Measurements from ENCODE around the gene MYL2.

DNA sequence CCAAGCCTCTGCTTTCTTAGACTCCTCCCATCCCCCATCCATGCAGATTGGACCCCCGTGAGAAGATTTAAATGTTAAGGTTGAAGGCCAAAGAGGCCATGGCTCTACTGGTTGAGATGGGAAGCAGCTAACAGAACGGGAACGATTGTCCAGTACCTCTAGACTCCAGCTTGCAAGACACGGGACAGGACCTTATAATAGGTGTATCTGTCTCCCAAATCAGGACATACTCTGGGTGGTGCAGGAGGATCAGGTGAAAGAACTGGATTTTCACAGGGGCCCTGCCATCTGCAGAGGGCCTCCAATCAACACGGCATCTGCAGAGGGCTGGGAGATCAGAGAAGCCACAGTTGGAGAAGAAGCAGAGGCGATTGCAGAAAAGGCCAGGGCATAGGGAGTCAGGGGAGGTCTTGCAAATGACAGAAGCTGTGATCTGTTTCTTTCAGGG, 11.2 kb upstream of the ATP2A2 start:
- PRO-cap = no peak
- RAMPAGE, long total RNA = no peak

DNA sequence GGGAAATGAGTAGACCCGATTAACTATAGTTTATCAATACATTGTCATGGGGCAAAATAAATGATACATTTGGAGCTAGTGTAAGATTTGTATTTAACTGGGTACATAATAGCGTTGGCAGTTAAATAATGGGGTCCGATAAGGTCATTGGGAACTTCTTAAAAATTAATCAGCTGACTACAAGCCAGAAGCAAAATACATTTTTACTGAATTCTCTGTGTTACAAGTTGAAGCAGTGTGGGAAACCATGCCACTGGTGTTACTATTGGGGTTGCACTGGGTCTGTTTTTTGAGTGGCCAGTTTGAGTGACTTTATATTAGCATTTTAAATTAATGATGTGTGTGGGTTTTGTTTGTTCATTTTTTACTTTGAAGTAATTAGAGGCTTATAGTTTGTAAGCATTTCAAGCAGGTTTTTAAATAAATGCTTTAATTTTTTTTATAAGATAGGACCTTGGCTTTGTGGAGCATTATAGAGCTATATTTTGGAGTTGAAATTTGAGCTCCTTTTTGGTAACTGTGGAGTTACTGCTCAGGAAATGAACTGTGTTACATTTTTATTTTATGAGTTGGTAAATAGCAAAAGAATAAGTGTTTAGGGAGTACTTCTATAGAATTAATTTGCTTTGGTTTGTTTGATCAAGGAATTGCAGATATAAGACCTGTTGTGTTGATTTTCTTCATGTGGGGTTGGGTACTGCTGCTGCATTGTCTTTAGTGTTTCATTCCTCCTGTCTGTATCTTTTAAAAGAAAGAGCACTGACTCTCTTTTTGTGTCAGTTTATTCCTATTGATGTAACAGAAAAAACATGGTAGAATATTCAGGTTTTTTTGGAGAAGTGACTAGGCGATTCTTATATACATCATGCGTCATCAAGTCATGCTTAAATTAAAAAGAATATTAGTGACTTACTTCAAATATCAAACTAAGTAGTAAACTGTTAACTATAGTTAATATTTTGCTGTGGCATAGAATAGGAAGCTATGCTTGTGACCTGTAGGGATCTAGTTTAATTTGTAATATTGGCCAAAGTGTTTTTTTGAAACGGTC, 3.5 kb downstream of the ATP2A2 start:
- PRO-cap = no peak
- RAMPAGE, long total RNA = no peak

- PRO-cap = no peak
- RAMPAGE, long total RNA = no peak
Measured at GRCh38 chr12:110325964-110326727, 45.1 kb downstream of the ATP2A2 start.

GRCh38 chr12:110338804-110339095, 57.7 kb downstream of the ATP2A2 start:
- PRO-cap = no peak
- RAMPAGE, long total RNA = no peak

DNA sequence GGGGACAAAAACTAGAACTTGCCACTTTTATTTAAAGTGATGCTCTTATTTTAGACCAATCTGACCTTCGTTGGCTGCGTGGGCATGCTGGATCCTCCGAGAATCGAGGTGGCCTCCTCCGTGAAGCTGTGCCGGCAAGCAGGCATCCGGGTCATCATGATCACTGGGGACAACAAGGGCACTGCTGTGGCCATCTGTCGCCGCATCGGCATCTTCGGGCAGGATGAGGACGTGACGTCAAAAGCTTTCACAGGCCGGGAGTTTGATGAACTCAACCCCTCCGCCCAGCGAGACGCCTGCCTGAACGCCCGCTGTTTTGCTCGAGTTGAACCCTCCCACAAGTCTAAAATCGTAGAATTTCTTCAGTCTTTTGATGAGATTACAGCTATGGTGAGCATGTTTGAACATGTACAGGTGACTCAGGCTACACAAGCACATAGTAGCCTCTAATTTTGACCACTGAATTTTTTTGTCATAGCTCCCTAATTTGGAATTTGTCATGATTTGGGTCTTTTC, 59.6 kb downstream of the ATP2A2 start:
- PRO-cap = no peak
- RAMPAGE, long total RNA = no peak

GRCh38 chr12:110347791-110348748, 55.4 kb downstream of the ANAPC7 start:
- PRO-cap = no peak
- RAMPAGE, long total RNA = no peak

GRCh38 chr12:110373738-110374187, 29.7 kb downstream of the ANAPC7 start:
- PRO-cap = no peak
- RAMPAGE, long total RNA = no peak

DNA sequence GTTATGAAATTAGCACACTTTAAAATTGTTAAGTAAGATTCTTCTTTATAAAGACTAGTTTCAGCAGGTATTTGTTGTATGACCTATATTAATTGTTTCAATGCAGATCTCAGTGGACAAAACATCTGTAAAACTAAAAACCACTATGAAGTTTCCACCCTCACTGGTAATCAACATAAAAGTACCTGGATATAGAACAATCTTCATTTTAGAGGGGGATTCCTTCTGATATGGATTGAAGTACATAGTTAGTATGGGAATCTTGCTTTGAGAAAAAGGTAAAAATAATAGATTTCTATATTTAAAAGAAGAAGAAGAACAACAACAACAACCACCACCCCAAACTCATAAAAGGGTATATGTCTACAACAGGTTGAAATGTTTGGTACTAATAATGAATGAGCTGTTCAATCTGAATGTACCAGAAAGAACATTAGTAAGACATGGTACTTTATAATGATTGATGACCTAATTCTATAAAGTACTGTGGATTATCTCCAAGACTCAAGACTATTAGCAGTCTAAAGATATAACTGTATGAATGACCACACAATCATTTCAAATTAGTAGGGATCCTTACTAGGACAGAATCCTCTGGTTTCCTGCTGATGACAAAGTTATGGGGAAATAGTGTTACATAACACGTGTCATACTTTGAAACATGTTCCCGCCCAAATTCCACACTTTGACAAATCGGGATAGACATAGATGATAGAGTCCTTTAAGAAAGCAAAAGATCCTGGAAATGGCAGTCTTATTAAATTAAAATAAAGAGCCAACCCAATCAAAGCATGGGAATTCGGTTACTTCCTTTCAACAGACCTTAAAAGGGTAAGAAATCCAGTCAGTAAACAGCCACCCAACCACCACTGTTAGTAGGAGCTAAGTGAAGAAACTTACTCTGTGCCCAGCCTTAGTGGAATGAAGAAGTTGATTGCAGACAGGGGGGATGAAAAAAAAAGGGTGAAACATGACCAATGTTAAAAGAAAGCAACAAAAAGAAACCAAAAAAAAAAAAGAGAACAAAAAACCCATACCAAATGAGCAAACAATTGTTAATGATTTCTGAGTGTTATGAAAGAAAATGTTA, 2.9 kb downstream of the VPS29 start:
- PRO-cap = no peak
- RAMPAGE, long total RNA = no peak

DNA sequence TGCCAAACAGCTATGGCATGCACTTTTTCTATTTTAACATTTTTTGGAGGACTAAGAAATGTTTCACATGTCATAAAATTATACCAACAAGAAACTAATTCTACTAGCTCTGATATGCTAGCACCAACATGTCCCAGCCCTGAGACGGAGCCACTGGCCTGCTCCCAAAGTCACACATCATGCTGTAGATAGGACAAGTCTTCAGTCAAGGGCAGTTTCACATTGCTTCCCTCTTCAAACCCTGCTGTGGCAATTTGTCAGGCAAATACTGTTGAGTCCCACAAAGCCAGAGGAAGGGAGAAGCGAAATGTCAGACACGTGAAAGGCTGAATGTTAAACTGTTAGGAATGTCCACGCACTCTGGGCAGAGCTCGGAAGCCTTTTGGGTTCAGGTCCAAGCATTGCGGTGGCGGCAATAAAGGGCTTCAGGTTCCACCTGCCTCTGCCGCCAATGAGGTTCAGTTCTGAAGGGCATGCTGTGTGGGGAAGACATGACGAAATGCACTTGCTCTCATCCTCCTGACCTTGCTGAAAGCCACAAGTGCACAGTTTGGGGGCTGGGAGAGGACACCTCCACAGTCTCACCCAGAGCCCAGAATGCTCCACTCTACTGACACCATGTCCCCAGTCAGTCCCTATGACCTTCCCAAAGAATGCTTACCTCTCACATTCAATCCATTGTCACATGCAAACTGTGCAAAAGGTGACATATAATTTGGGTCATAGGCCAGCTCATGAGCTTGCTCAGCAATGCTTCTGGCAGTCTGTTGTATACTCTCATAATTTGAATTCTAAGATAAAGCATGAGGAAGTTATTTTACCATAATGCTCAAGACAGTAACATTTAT, 35.6 kb downstream of the RAD9B start:
- PRO-cap = unidirectional peak, plus-strand start at position 548 of the sequence
- RAMPAGE, long total RNA = no peak

DNA sequence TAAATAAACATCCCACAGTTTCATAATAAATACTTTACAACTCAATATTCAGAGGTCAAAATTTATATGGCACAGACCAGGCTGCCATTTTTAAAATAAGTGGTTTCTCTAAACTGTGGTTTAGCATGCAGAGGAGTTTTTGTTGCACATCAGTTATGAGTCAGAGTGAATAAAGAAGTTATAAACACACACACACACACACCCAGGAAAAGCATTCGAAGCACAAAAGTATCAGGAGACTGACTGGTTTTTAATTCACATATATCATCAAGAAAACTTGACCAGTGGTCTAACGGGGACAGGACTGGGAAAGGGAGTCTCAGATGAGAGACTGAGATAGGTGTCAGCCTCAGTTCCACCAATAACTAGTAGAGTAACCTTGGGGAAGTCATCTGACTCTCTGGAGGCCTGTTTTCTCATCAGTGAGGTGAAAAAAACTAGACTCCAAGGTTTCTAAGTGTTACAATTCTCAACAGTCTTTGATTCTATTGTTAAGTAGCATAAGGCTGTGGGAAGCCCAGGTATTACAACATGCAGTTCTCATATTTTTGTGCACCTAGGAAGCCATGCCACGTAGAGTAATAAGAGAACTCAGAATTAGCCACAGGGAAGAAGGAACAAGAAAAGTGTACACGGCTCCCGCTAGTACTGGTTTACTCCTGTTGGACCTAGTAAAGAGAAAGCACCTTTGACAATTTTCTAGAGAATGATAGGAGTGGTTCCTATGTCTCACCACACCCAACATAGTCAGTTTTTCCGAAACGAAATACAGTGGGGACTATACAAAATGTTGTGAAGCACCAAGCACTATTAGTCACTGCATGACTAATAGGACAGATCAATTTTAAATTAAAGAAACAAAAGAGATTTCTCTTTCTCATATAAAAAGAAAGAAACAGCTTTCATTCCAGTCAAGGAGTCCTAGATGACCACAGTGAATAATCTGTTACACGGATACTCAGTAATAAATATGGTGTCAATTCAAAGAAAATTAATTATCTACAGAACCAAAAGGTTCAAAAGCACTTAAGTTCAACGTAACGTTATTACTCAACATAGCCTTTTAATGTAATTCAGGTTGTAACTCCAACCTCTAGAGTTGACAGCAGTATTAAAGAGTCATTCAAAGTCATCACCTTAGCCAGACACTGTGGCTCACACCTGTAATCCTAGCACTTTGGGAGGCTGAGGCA, 5.0 kb downstream of the PPTC7 start:
- PRO-cap = no peak
- RAMPAGE, long total RNA = no peak

- PRO-cap = bidirectional peak, plus-strand start at chr12:110733310, minus-strand start at chr12:110733197
- RAMPAGE, long total RNA = no peak
Measured at GRCh38 chr12:110732939-110733538, 9.7 kb downstream of the PPP1CC start.

- PRO-cap = no peak
- RAMPAGE, long total RNA = no peak
Measured at GRCh38 chr12:110908929-110909305, 11.5 kb downstream of the MYL2 start.

DNA sequence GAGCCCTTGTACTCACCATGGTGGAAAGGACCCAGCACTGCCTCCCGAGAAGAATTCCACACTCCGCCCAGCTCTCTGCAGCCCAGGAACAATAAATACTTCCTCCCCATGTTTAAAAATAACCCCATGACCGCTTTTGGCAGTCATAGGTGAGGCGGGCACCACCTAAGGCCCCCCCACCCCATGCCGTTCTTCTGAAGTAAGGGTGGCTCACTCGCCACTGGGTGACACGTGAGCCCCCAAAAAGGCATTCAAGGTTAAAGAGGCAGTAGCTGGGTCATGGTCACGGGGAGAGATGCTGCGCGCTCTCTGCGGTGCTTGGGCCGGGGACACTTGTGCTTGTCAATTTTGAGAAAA, at the start of gene MYL2:
Gene MYL2, minus strand, starts transcription at position 69 of the 357 bp plus-strand sequence.
- PRO-cap = no peak
- RAMPAGE, long total RNA = no peak

DNA sequence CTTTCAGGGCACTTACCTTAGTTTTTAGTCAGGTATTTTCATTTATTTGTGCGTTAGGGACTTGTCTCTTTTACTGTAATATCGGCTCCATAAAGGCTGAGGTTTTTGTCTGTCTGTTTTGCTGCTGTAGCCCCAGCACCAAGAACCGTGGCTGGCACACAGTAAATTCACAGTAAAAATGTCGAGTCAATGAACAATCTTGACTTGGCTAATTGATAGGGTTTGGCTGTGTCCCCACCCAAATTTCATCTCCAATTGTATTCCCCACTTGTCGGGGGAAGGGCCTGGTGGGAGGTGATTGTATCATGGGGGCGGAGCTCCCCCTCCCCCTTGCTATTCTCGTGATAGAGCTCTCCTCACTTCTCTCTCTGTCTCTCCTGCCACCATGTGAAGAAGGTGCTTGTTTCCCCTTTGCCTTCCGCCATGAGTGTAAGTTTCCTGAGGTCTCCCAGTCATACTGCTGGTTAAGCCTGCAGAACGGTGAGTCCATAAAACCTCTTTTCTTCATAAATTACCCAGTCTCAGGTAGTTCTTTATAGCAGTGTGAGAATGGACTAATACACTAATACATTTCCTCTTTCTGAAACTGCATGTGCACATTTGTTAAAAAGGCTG, 15.9 kb upstream of the MYL2 start:
- PRO-cap = no peak
- RAMPAGE, long total RNA = no peak

DNA sequence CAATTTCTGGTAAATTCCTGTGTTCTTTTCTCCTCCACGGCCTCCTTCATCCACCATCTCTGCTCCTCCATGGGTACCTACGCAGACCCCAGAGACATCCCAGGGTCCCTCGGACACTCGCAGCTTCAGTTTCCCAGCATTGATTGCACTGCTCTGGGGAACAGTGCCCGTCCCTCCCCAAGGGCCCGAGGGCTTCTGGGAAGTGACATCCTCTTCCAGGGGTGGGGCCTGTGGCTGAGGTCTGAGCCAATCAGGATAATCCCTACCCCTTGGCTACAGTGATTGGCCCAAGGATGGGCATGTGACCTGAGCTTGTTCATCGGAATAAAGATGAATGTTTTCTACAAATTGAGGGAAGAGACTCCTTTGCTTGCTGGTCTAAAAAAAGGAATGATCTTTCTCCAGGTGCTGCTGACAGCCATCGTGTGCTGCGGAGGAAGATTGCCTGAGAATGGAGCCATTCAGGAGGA, 37.3 kb upstream of the MYL2 start:
- PRO-cap = no peak
- RAMPAGE, long total RNA = no peak

- PRO-cap = no peak
- RAMPAGE, long total RNA = no peak
Measured at GRCh38 chr12:111355138-111355626, 13.7 kb downstream of the PHETA1 start.

DNA sequence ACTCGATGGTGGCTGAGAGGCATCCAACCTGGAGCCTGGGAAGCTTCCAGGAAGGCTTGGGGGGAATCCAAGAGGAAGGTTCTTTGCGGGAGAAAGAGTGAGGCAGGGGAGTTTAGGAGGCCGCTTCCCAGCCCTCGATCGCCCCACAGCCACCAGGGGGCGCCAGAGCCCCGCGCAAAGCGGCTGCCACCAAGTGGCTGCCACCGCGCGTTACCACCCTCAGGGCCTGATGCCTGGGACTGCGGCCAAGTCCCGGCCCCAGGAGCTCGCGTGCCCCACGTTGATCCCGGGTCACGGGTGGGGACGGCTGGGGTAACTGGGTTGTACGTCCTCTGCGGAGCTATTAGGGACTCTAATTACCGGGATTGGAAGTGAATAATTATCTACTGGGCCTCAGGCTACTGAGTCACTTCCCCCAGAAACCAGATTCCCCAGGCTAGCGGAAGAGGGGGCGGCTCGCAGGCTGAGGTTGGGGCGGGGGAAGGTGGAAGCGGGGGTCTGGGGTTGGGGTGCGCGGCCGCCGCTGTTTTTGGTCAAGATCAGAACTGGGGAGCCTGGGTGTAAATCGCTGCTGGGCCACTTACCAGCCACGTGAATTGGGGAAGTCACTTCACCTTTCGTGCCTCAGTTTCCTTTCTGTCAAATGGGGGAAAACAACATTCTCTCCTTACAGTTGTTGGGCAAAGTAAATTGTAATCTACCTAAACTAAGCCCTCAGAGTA, 8.6 kb upstream of the SH2B3 start:
- PRO-cap = no peak
- RAMPAGE, long total RNA = no peak

DNA sequence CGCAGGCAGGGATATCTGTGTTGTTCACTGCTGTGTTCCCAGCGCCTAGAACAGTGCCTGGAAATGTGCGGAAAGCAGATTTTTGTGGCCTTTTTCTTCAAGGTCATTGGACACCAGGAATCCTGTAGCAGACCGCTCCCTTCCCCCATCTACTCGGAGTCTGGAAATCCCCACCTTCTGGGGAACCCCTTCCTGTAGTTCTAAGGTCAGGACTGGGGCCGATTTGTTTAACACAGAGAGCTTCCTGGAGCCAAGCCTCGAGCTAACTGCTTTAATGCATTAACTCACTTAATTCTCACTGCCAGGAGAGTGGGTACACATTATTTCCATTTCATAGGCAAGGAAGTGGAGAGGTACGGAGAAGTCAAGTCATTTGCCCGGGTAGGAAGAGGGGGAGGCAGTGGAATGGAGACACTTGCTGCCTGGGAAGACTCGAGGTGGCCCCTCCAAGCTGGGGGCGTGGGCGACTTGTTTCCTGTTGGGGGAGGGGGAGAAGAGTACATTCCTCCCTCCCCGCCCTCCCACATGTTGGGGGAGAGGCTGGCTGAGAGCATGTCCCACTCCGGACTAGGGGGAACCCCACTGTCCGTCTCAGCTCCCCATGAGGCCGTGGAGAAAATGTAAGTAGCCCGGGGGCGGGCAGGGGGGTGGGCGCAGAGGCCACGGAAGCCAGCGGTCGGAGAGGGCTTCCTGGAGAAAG, 1.1 kb upstream of the SH2B3 start:
- PRO-cap = no peak
- RAMPAGE, long total RNA = no peak

- PRO-cap = no peak
- RAMPAGE, long total RNA = no peak
Measured at GRCh38 chr12:111406444-111406763, 681 bp downstream of the SH2B3 start.

DNA sequence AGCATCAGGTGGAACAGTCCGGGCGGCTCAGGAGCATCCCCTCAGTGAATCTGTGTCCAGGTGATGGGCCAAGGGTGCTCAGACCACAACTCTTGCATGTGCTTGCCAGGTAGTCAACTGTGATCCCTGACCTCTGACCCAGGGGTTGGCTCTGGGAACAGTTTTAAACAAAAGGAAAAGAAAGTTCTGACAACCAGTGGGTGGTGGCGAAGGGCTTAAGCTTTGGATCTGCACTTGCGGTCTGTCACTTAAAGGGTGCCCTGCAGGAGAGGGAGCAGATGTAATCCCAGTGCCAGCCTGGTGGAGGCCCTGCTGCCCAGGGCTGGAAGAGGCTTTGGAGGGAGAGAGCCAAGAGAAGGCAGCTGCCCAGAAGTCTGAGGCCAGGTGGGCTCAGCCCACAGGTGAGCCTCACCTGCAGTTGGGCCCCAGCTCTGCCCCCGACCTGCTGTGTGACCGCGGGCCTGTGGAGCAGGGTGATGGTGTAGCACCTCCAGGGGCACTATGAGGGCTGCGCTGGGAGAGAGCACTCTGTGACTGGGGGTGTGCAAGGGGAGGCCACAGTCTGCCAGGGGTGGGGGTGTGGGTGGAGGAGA, 19.1 kb downstream of the SH2B3 start:
- PRO-cap = no peak
- RAMPAGE, long total RNA = no peak

All from urinary bladder (tissue), 3 donors.